Mesenchymal stem cell of adipose (primary cell): Measurements from ENCODE around the gene MOCS2.

- CAGE, long polyA plus RNA = no peak
These were observed 637.3 kb upstream of the ITGA1 start for GRCh38 chr5:52150411-52150808.

GRCh38 chr5:52424529-52424855 lies 363.2 kb upstream of the ITGA1 start:
- CAGE, long polyA plus RNA = no peak

- CAGE, long polyA plus RNA = no peak
These were observed 13.0 kb downstream of the ITGA1 start for GRCh38 chr5:52800636-52801269.

- CAGE, long polyA plus RNA = no peak
These were observed 26.1 kb downstream of the ITGA1 start for GRCh38 chr5:52813874-52814077.

GRCh38 chr5:52859412-52859922 lies 71.8 kb downstream of the ITGA1 start:
- CAGE, long polyA plus RNA = no peak

- CAGE, long polyA plus RNA = no peak
These were observed 100.7 kb upstream of the ITGA2 start for GRCh38 chr5:52888361-52888921.

DNA sequence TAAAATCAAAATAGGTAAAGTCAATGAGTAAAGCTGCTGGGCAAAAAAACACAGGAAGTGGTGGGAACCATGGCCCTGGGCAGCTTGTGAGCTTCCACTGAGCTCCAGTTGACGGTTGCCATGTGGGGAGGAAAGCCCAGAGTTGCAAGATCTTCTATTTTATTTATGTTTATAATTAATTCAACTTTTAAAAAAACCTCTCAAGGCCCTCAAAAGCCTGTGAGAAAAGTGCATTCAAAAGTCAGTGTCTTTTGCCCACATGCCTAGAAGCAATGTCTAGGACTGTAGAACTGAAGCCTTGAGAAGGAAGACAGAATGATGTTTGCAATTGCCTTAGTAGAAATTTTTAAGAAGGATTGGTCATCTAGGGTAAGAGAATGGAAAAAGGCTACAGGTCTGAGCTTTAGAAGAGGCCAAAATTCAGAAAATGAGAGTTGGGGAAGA lies 81.4 kb upstream of the ITGA2 start:
- CAGE, long polyA plus RNA = no peak

GRCh38 chr5:52920174-52920694 lies 68.9 kb upstream of the ITGA2 start:
- CAGE, long polyA plus RNA = no peak

GRCh38 chr5:53108983-53109991 lies at the start of gene MOCS2:
TSS of gene MOCS2 (minus strand) at chr5:53109757.
- CAGE, long polyA plus RNA = no peak

DNA sequence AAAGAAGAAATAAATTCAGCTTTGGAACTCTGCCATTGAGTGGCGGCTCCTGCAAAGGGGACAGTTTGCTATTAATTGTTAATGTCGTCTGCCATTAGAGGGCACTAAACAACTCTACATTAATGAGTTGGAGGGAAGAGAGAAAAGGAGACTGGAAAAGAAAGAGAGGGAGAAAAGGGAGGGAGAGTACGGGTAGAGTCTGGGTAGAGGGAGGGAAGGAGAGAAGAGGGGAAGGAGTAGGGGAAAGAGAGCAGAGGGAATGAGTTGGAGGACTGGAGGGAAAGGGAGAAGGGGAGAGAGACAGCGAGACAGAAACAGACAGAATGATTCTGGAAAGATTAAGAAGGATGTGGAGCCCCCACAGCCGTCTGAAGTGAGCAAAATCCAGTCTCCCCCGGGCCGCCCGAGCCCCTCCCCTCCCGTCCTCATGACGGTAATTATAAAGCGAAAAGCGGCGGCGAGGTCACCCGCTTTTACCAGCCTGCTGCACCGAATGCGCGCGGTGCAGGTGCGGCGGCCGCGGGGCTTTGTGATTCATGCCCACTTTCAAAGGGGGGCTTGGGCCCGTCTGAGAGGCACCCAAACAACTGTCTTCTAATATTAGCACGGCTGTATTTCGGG lies 1.9 kb upstream of the FST start:
- CAGE, long polyA plus RNA = no peak

DNA sequence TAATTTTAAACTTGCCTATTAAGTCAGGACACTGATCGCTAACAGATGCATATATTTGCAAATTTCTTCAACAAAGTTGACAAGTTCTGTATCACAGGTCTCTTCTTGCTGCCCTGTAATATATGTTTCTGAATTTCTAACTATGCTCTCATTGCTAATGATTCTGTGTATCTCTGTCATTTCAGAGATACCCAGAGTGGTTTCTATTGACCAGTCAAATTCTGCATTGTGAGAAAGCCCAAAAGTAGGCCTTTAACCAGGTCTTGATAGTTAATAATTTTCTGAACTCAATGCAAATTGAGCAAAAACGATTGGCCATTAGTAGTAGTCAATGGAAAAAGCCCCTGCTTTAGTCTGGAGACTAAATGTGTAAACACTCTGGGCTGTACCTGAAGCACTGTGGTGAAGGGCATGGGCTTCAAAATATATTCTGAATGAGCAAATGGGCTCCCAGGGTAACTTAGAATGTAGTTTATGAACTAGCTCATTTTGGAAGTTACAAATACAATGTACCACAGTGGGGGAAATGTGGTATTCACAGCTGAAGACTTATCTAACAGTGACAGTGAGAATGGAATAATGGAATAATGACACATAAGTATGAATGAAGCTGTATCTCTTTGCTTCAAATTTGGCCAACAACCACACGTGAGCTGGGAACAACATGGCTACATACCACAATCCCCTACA lies 307.5 kb downstream of the ARL15 start:
- CAGE, long polyA plus RNA = no peak

- CAGE, long polyA plus RNA = no peak
These were observed 306.4 kb downstream of the ARL15 start for GRCh38 chr5:54003986-54004315.

GRCh38 chr5:54045506-54045910 lies 264.9 kb downstream of the ARL15 start:
- CAGE, long polyA plus RNA = no peak

GRCh38 chr5:54050755-54051298 lies 259.5 kb downstream of the ARL15 start:
- CAGE, long polyA plus RNA = no peak

DNA sequence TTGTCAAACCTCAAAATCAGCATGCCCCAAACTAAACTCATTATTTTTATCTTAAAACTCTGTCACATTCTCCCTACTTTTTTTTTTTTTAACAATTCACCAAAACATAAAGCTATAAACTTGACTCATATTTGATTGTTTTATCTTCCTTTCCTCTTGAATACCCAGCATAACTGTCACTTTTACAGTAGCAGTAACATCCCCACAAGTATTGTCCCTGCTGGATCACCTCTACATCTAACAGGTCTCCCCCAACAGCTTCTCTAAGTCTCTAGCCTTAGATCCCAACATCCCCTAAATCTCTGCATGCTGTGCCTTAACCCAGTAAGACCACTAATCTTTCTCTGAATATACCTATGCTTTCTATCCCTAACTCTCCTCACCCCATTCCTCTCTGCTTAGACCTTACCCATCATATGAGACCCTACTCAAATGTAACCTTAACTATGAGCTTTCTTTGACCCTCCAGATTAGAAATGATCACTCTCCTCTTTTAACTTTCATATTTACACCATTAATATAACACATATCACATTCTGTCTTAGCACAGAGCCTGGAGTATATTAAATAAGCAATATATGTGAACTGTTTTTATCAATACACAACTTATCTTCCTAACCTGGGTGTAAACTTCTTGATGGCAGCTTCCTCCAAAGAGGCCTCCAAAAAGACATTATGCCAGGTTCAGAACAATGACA lies 141.9 kb downstream of the ARL15 start:
- CAGE, long polyA plus RNA = no peak

DNA sequence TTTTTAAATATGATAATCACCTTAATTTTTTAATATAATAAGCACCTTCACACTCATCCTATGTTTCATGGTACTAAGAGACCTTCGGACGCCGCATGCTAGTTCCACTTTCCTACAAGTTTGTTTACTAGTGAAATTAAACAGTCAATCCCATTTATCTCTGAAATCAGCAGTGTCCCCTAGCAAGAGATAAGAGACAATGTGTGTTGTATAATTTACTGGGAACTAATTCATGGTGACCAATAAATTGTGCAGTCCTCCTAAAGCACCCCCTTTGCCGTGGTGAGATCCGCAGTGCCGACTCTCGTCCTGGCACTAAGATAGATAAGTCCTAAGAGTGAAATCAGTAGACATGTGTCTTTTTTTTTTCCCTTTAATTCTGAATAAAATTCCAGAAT lies 89.8 kb downstream of the ARL15 start:
- CAGE, long polyA plus RNA = no peak

DNA sequence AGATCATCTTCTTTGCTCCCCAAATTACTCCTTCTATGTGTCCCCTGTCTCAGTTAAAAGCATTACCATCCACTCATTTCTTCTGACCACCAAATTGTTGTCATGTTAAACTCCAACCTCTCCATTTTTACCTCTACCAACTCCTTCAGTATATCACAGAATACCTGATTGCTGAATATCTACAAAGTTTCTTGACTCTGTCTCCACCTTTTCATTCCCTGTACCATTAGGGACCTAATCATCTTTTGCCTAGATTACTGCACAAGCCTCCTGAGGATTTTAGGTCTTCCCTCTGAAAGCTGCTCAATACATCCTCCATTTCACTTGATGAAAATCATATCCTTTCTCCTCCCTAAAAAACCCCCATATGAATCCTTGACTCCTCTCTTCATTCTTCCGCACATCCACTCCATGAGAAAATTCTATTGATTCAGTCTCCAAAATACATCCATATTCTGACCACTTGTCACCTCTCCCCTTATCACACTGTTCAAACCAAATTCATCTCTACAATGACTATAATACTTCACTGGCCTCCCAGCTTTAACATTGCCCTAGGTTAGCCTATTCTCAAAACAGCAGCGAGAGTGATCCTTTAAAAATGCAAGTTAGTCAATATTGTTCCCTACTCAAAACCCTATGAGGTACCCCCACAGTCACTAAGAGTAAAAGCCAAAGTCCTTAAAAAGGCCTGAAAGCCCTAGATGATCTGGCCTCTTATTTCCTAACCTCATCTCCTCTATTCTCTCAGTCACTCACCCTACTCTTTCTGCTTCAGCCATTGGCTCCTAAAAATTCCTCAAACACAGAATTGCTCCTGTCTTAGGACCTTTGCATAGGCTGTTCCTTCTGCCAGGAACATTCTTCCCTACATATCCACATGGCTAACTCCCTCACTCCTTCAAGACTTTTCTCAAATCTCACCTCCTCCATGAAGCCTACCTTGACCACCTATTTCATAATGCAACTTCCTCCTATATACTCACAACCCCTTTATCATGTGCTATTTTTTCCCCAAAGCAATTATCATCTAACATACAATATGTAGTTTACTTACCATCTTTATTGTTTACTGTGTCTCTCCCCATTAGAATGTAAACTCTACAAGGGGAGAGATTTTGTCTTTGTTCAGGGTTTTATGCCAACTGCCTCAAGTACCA lies 46.1 kb downstream of the ARL15 start:
- CAGE, long polyA plus RNA = no peak

- CAGE, long polyA plus RNA = no peak
These were observed 15.3 kb upstream of the ARL15 start for GRCh38 chr5:54325516-54326273.

GRCh38 chr5:54460378-54460877 lies 4.9 kb downstream of the HSPB3 start:
- CAGE, long polyA plus RNA = no peak

DNA sequence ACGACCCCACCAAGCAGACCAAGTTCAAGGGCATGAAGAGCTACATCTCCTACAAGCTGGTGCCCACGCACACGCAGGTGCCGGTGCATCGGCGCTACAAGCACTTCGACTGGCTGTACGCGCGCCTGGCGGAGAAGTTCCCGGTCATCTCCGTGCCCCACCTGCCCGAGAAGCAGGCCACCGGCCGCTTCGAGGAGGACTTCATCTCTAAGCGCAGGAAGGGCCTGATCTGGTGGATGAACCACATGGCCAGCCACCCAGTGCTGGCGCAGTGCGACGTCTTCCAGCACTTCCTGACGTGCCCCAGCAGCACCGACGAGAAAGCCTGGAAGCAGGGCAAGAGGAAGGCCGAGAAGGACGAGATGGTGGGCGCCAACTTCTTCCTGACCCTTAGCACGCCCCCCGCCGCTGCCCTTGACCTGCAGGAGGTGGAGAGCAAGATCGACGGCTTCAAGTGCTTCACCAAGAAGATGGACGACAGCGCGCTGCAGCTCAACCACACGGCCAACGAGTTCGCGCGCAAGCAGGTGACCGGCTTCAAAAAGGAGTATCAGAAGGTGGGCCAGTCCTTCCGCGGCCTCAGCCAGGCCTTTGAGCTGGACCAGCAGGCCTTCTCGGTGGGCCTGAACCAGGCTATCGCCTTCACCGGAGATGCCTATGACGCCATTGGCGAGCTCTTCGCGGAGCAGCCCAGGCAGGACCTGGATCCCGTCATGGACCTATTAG lies 1.4 kb downstream of the SNX18 start:
- CAGE, long polyA plus RNA = no peak